WTC11 (cell line): ENCODE measurements around the genes OR2D3 and SYT9.

- PRO-cap, result no peak
These were observed 1.7 kb downstream of the TPP1 start for GRCh38 chr11:6617389-6617970.

DNA sequence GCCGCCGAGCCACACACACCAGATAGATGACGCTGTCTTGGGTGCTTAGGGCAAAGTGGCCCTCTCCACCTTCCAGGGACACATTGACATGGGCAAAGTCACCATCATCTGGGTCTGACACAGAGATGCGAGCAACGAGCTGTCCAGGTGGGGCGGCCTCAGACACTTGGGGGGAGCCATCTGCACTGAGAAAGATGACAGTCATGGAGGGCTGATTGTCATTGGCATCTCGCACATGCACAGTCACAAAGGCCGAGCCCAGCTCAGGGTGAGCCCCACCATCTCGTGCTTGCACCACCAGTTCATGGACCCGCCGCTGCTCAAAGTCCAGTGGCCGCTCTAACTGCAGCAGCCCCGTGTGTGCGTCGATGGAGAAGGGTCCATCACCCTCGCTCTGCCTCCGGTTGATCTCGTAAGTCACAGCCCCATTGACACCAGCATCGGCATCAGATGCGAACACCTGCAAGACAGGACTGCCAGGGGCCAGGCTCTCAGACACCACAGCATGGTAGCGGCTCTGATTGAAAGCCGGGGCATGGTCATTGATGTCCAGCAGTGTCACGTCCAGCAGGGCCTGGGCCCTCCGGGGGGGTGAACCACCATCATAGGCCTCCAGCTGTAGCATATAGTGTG is 15.2 kb downstream of the DCHS1 start:
- PRO-cap, result no peak

GRCh38 chr11:6695416-6695692 is 12.2 kb upstream of the MRPL17 start:
- PRO-cap, result no peak

- PRO-cap, result no peak
These were observed 28.3 kb downstream of the OR2AG2 start for GRCh38 chr11:6743367-6743952.

GRCh38 chr11:6920557-6921289 is at the start of gene OR2D3:
TSS of gene OR2D3 (plus strand) at chr11:6921002.
- PRO-cap, result no peak

GRCh38 chr11:7251744-7252312 is at the start of gene SYT9:
TSS of gene SYT9 (plus strand) at chr11:7251904.
- PRO-cap, result no peak

GRCh38 chr11:7512221-7513442 is 1.2 kb upstream of the PPFIBP2 start:
- PRO-cap, result no peak

DNA sequence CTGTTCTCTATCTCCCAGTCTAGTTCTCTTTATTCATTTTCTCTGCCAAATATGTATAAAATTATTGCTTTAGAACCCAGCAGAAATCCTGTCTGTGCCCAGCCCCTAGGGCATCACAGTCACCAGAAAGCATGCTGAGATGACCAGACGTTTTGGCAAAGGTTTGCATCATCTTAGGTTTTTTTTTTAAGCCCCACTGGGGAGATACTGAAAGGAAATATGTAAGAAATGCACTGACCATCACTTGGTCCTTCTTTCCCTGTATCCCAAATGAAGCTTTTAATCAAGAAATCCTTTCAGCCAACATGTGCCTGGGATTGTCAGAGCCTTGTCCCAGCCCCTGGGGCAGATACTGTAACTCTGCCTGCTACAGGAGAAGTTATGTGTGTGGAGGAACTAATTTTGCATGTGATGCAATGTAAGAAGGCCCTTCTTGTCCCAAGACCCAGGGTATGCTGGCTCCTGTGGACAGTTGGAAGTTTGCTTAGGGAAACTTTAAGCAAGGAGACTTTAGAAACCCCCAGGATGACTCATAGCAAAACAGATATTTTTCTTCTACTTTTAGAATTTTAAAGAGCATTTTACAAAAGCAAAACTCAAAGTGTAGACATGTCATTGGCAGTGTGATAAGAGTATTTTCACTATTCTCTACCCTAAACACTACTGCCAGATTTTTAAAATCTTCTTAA is 65.6 kb downstream of the PPFIBP2 start:
- PRO-cap, result no peak

GRCh38 chr11:7592598-7593281 is 78.9 kb downstream of the PPFIBP2 start:
- PRO-cap, result no peak

GRCh38 chr11:7600222-7600985 is 72.9 kb downstream of the CYB5R2 start:
- PRO-cap, result no peak

DNA sequence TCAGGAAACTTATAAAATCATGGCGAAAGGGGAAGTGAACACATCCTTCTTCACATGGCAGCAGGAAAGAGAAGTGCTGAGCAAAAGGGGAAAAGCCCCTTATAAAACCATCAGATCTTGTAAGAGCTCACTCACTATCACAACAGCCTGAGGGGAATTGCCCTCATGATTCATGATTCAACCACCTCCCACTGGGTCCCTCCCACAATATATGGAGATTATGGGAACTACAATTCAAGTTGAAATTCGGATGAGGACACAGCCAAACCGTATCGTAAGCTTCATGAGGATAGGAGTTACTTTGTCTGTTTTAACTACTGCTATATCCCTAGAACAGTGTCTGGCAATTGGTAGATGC is 3.9 kb upstream of the CYB5R2 start:
- PRO-cap, result no peak

DNA sequence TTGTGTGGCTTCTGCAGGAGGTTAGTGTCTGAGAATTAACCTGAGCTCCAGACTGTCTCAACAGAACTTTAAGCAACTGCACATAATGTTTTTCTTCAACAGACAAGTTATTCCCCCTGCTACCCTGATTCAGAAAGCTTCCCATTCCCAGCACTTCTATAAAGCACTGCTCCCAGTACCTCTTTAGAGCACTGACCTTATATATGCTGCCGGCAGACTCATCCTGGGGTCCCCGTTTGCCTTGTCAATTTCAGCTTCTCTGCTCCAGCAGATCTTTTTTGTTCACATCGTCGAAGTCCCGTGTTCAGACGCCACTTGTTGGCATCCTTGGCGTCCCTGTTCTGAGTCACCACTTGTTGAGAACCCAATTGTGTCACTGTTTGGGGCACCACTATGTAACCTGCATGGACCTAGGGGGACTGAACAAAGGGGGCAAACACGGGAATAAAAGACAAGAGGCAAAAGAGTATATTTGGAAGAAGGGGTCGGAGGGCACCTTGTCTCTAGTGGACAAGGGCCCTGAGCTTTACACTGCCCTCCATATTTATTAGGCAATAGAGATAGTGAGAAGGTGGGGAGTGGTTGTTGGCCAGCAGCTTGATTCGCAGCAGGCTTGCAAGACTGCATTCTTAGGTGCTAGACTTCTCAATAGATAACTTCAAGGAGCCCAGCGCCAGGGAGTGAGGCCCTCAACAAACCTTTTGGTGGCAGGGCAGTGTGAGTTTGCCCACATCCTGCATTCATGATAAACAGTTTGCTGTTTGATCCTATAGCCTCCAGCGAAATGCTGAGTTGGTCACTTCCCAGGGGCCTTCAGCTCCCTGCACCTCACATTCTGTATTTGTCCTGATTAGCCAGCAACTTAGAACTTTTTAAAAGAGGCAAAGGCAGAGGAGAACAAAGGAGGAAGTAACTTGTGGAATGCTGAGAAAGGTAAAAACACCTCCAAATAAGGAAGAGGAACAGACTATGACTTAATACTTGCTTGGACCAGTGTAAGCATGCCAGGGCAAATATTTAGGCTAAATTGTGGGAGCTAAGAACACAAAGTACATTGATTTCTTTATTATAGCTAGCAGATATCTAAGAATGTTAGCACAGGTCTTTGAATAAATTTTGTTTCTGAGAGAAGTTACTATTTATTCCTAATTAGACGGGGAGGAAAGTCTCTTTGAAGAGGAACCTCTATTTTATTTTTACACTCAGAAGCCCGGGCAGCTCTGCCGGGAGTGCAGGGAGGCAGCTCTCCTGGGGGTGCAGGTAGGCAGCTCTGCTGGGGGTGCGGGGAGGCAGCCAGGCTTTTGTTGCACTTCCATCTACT is 25.2 kb downstream of the OR10A6 start:
- PRO-cap, result unidirectional peak, minus-strand start at position 356 of the sequence; bidirectional peak, plus-strand start at position 949 of the sequence, minus-strand start at position 848 of the sequence

GRCh38 chr11:8016426-8016725 is 29.2 kb downstream of the EIF3F start:
- PRO-cap, result no peak

DNA sequence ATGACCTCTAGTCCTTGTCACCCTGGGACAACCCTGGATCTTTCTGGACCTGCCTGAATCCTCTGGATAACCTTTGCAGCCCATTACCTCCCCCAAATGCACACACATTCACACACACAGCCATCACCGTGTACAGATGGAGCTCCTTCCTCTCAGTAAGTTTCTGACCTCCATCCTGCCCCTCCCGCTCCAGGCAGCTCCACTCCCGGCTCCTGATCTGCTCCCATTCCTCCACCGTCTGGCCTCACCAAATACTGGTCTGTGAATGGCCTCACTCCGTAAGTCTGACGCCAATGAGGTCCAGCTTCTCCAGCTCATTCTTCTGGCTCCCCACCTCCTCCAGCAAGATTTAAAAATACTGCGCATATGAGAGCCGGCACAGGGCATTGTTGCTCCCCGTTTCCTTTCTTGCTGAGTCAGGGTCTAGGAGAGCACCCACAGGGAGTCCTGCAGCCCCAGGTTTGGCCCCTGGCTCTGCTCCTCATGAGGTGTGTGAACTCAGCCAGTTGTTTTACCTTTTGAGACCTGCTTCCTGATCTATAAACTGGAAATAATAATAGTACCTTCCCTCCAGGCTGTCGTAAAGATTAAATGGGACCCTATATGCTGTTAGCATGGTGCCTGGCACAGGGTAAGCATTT is 14.0 kb upstream of the TUB start:
- PRO-cap, result no peak

GRCh38 chr11:8092657-8093082 is 11.7 kb downstream of the TUB start:
- PRO-cap, result no peak

GRCh38 chr11:8262442-8263146 is 1.1 kb downstream of the LMO1 start:
- PRO-cap, result bidirectional peak, plus-strand start at chr11:8262991, minus-strand start at chr11:8262869

DNA sequence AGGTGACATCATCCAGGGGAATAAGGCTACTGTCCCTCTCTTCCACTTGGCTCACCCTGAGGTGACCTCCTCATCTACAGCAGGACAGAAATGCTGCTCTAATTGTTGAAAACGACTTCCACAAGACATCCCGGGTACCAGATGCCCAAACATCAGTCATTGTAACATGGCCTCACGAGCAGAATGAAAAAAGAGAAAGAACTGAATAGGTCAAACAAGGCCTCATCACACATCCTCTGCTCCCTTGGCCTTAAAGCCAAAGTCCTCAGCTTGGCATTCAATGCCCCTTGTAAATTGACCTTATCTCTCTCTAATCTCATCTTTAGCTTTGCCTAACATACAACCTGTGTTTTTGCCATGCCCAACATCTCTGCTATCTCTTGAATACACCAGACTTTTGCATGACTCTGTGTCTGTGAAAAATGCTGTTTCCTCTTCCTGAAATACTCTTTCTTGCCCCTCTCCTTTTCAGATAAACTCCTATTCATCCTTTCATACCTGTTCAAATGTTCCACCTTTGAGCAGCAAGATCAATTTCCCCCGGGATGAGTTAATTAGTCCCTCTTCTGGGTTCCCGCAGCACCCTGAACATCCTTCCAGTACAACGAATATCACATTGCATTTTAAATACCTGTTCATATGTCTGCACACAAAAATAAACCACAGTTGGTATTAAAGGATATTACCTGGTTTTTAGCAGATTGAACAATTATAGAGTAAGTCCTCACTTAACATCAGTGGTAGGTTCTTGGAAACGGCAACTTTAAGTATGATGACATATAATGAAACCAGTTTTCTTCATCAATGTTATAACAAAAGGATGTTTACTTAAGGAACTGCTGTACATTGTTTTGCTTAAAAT is 28.3 kb downstream of the TRIM66 start:
- PRO-cap, result no peak

DNA sequence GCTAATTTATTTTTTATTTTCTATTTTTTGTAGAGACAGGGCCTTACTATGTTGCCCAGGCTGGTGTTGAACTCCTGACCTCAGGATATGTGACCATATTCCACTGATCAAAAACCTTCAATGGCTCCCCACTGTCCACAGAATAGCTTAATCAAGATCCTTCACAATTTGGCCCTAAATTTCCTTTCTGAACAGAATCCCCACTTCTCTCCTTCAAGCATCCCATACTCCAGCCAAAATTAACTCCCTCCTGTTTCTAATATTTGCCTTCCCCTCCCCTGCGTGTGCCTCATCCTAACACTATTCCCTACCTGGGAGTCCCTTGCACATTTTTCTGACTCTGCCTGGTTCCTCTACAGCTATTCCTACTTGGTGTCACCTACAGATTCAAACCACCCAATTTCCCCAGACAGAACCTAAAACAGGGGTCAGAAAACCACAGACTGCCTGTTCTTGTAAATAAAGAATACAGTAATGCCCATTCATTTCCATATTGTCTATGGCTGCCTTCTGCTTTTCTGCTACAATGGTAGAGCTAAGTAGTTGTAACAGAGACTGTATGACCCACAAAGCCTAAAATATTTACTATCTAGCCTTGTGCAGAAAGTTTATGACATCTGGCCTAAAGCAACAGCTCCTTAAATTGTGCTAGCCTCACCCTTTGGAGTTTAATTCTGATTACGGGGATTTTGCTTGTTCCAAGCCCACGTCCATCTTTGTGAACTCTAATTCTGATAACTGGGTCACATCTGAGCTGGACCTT is 22.3 kb downstream of the TRIM66 start:
- PRO-cap, result no peak

DNA sequence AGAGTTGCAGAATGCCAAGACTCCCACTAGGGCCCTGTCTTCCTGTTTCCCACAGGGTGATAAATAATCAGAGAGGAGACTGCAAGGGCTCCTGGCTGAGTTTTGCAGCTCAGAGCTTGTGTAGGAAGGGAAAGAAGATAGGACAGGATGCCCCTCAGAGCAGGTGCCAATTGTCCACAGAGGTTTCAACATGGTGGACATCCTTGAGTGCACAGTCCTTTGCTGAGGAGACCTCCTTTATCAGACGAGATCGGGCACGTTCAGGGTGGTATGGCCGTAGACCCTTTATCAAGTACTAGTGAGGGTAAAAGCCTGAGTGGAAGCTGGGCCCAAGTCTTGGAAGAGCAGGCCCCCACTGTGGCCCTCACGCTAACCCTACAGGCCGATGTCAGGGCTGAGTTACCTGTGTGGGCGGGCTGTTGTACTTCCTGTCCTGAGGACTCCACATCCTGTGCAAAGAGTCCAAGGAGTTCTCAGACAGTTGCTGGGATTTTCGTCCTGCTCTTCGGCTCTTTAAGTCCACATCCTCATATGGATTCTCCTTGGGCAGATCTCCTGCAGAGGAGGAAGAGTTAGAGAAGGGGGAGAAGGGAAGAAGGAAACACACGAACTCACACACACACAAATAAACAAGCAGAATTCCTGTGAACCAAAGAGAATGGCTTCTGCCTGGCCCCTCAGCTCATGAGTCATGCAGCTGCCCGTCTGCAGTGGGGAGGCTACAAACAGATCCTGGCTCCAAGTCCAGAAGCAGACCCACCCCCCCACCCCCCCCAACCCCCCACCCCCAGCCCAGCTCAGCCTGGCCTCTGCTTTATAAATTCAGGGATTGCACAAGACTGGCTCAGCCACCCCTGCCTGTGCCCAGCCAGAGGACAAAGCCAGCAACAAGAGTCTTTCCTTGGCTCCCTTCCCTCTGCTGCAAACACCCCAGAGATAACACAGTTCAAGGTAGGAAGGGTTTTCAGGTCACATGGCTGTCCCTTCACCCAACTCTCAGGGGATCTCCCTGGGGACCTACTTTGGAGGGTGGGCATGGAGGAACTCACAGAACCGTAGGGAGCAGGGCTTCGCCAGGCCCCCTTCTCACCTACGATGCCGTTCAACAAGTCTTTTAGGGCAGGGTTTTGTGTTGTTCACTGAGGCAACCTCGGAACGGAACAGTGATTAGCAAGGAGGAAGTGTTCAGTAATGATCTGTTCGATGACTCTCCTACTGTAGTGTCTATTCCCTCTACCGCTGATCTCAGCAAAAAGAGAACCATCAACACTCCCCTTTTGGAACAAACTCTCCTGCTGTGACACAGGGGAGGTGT is 35.2 kb downstream of the RPL27A start:
- PRO-cap, result no peak

GRCh38 chr11:8719732-8720204 is 37.2 kb downstream of the RPL27A start:
- PRO-cap, result no peak